HEK293 (cell line): ENCODE results near the genes PRKAA1, PAIP1 and NNT.

DNA sequence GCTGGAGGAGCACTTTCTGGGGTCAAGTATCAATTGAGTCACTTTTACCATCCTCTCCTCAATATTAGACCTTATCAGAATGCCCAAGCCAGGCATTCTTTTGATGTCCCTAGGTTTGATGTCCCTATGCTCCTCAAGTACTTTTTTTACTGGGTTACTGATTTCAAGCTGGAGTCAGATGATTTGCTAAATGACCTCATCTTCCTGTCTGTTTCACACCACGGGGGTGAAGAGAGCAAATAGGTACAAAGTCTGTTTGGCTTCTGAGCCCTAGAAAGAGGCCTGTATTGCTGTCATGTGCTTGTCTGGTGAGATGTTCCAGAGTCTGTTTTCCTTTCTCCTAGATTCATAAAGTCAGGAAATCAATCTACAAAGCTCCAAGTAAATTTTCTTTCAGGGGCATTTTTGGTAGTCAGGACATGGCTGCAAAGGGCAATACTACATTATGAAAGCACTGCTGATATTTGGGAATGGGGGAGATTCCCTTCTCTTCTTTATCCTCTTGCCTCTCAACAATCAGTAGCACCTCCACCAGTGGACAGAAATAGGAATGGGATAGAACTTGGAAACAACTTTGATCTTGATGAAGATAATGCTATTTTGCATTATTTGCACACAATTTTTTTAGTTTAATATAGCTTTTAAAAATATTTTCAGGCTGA is 12.8 kb upstream of the DAB2 start:
- PRO-cap = no peak
- RRBS, 2 experiments = no CpG with 5 or more reads among the region's 1 CpG

- PRO-cap = no peak
- RRBS, 2 experiments = no CpG with 5 or more reads among the region's 11 CpGs
Measured at GRCh38 chr5:39448521-39448950, 23.8 kb upstream of the DAB2 start.

DNA sequence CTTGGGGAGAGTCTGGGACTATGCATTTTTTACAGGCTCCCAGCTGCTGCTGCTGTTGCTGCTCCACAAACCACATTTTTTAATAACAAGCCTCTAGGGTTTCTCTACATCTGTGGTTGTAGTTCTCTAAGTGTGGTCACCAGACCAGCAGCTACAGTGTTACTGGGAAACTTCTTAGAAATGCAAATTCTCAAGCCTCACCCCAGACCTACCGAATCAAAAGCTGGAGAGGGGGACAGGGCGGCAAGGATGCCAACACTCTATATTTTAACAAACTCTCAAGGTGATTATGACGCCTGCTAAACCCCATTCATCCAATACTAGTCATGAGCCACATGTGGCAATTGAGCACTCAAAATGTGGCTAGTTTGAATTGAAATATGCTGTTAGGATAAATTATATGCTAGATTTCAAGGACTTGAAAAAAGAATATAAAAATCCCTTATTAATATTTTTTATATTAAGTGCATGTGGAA is 293.3 kb upstream of the PTGER4 start:
- PRO-cap = no peak
- RRBS, 2 experiments = no CpG with 5 or more reads among the region's 3 CpGs

DNA sequence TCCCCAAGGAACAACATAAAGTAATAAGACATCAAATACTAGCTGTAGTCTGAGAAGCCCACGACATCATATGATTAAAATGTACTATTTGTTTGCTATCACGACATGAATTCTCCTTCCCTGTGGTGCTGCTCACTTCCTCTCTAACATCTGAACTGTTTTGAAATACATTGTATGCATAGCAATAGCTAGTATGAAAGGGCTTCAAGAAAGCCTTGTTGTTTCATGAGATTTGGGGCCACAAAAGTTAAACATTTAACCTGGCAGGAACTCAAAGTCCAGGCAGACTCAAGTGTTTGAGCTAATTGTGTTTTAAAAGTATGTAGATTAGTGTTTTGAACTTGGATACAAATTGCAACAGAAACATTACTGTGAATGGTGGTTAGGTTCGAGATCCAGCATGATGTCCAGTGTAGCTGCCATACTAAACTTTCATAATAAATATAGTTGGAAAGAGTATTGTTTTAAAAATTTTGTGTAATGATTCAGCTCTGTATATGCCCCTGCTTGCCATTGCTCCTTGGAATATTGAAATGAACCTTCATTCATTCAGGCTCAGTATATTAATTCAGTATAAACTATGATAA is 237.3 kb upstream of the PTGER4 start:
- PRO-cap = no peak
- RRBS, 2 experiments = no CpG with 5 or more reads among the region's 3 CpGs

DNA sequence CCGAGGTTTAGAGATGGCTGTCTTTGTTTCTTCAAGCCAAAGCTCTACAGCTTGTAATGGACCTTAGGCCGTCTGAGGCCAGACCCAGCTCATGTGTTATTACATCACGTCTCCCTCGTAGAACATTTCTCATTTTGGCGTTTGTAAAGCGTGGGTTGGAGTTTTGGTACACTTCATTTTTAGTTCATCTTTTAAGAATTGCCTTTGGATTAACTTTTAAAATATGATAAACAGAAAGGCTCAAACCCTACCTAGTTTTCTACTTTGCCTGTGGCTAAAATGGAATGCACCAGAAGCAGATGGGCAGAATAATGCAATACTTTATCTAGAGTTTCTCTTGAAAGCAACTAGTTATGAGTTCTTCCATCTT is 3.0 kb downstream of the PTGER4 start:
- PRO-cap = no peak
- RRBS, 2 experiments = no CpG with 5 or more reads among the region's 6 CpGs

DNA sequence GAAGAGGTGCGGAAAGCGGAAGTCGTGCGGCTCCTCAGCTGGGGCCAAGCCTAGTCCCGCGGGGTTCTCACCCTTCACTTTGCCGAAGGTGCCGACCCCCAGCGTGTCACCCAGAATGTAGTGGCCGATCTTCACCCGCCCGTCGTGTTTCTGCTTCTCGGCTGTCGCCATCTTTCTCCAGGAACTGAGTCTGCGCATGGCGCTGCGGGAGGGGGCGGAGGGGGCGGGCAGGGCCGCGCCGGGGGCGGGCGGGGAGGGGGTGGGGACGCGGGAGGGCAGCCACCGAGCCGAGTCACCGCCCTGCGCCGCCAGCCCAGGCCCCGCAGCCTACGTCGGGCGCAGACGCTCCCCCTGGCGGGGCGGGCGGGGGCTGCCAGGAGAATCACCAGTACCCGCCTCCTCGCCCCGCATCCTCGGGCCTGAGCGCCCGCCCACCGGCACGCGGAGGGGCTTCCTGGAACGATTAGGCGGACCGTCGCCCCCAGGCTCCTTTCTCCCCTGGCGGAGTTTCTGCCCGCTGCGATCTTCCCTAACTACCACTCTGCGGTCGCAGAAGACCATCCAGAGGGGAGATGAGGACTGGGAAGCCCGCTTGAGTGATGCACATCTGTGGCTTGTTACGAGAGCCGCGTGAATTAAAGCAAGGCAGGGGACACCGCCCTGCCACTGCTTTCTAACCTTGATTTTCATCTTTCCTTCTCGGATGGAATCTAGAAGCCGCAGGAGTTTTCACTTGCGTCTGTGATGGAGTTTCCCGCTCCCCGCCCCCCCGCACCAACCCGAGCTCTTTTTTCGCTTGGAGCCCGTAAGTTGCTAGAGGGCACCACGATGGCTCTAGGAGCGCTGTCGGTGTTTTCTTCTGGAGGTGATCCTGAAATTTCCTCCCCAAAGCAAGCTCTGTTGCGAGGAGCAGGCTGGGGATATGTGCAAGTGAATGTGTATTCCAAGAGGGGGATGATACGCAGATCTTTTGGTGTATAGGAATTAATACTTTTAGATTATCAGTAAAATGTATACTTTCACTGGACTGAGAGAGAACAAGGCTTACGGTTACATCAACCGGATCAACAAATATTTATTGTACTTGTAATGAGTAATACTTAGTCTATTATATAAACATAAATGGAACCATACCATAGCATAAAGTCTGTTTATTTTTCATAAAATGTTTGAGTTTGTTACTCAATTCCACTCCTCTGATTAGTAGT is at the start of gene PRKAA1:
TSS of gene PRKAA1 (minus strand) at position 383 of the 1,208 bp plus-strand sequence.
- PRO-cap = bidirectional peak, plus-strand start at position 437 of the sequence, minus-strand start at position 186 of the sequence; bidirectional peak, plus-strand start at position 816 of the sequence, minus-strand start at position 848 of the sequence
- RRBS, 2 experiments = no CpG with 5 or more reads among the region's 79 CpGs

- PRO-cap = no peak
- RRBS, 2 experiments = no CpG with 5 or more reads among the region's 1 CpG
Measured at GRCh38 chr5:42493134-42493450, 69.9 kb downstream of the GHR start.

DNA sequence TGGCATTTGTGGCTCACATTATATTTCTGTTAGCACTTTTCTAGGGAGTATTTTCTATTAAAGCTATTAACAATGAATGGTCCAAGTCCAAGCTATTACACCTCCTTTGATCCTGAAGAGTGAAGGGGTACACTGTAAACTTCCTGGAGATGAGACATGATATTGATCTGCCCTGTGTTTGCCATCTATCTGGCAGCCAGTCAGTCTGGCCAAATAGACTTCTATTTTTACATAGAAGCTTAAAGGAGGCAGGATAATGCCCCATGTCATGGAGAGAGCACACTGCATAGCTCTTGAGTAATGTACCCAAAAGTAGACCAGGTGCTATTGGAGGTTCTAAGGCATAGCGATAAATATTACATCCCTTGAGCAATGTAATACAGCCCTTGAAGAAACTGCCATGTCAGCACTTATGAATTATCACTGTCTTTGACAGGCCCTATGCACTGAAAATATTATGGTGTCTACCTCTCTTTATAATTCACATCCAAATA is 131.7 kb downstream of the GHR start:
- PRO-cap = no peak
- RRBS, 2 experiments = no CpG with 5 or more reads among the region's 1 CpG

GRCh38 chr5:42586508-42587022 is 163.3 kb downstream of the GHR start:
- PRO-cap = no peak
- RRBS, 2 experiments = no CpG with 5 or more reads among the region's 4 CpGs

GRCh38 chr5:42605413-42605985 is 151.1 kb upstream of the CCDC152 start:
- PRO-cap = no peak
- RRBS, 2 experiments = no CpG with 5 or more reads among the region's 4 CpGs

- PRO-cap = no peak
- RRBS, 2 experiments = no CpG with 5 or more reads among the region's 4 CpGs
Measured at GRCh38 chr5:42606046-42606862, 150.4 kb upstream of the CCDC152 start.

GRCh38 chr5:42858521-42859151 is 46.9 kb upstream of the SELENOP start:
- PRO-cap = no peak
- RRBS, 2 experiments = no CpG with 5 or more reads among the region's 7 CpGs

- PRO-cap = no peak
- RRBS, 2 experiments = no CpG with 5 or more reads among the region's 13 CpGs
Measured at GRCh38 chr5:43009755-43010534, 30.2 kb downstream of the ANXA2R start.

- PRO-cap = no peak
- RRBS, 2 experiments = no CpG with 5 or more reads among the region's 21 CpGs
Measured at GRCh38 chr5:43074983-43076160, 35.3 kb upstream of the ANXA2R start.

GRCh38 chr5:43122230-43122629 is 1.5 kb downstream of the ZNF131 start:
- PRO-cap = unidirectional peak, minus-strand start at chr5:43122401
- RRBS, 2 experiments = no CpG with 5 or more reads among the region's 5 CpGs

DNA sequence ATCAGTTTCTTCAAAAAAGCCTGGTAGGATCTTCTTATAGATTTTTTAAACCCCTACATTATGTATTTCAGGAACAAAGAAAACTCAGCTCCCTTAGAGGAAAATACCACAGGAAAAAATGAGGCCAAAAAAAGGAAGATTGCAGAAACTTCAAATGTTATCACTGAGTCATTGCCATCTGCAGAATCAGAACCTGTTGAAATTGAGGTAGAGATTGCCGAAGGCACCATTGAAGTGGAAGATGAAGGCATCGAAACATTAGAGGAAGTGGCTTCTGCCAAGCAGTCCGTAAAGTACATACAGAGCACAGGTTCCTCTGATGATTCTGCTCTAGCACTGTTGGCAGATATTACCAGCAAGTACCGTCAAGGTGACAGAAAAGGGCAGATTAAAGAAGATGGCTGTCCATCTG is 30.8 kb upstream of the NIM1K start:
- PRO-cap = no peak
- RRBS, 2 experiments = no CpG with 5 or more reads among the region's 4 CpGs

DNA sequence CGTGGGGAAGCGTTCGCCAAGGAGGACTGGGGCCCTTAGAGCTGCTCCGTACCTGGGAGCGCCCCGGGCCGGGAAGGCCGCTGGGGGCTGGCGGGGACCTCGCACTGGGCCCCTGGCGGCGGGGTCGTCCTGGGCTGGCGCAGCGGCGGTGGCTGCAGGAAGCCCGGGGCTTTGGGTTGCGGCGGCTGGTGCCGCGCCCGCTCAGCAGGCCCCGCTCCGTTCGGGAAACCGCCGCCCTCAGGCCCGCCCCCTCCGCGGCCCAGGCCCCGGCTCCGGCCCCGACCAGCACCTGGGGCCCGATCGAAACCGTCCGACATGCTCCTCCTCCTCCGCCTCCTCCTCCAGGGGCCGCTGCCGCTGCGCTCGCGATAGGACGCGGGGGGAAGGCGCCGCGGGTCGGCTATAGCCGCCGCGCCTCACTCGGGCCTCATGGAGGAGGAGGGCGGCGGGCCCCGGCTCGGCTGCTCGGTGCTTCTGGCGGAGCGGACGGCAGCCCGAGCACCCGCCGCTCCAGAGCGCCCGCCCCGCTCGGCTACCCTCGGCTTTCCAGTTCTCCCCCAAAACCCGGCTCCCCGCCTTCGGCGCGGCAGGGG is at the start of gene PAIP1:
TSS of gene PAIP1 (minus strand) at position 548 of the 593 bp plus-strand sequence.
- PRO-cap = bidirectional peak, plus-strand start at position 419 of the sequence, minus-strand start at position 534 of the sequence
- RRBS, 2 experiments = under 1 to 1% methylated on average over 13 to 19 of the region's 74 CpGs

GRCh38 chr5:43602263-43603406 is at the start of gene NNT:
Gene NNT, plus strand, starts transcription at chr5:43603180.
- PRO-cap = bidirectional peak, plus-strand start at chr5:43602717, minus-strand start at chr5:43602603; bidirectional peak, plus-strand start at chr5:43602932, minus-strand start at chr5:43602901; bidirectional peak, plus-strand start at chr5:43603186, minus-strand start at chr5:43603104
- RRBS, 2 experiments = 1 to 2% methylated on average over 21 of the region's 69 CpGs

GRCh38 chr5:43920805-43921175 is 317.8 kb downstream of the NNT start:
- PRO-cap = no peak

GRCh38 chr5:51465178-51465642 is 82.0 kb downstream of the ISL1 start:
- PRO-cap = bidirectional peak, plus-strand start at chr5:51465273, minus-strand start at chr5:51465245; bidirectional peak, plus-strand start at chr5:51465376, minus-strand start at chr5:51465335; unidirectional peak, minus-strand start at chr5:51465454
- RRBS, 2 experiments = no CpG with 5 or more reads among the region's 6 CpGs